Psoas muscle (tissue), 2 donors: ENCODE data around the genes CRP, ATP1A2 and ITLN2.

- PRO-cap, 2 experiments, result no peak in any of the 2 experiments
Observed at GRCh38 chr1:159014592-159015277, 5.0 kb downstream of the IFI16 start.

GRCh38 chr1:159595347-159595698 is 7.7 kb downstream of the APCS start:
- PRO-cap, 2 experiments, result no peak in any of the 2 experiments

- PRO-cap, 2 experiments, result no peak in any of the 2 experiments
Observed at GRCh38 chr1:159714368-159715211, at the start of gene CRP. TSS of gene CRP (minus strand) at chr1:159714589.

- PRO-cap, 2 experiments, result no peak in any of the 2 experiments
Observed at GRCh38 chr1:159860532-159861257, 1.8 kb downstream of the VSIG8 start.

GRCh38 chr1:159917347-159917783 is 7.9 kb downstream of the TAGLN2 start:
- PRO-cap, 2 experiments, result no peak in any of the 2 experiments

DNA sequence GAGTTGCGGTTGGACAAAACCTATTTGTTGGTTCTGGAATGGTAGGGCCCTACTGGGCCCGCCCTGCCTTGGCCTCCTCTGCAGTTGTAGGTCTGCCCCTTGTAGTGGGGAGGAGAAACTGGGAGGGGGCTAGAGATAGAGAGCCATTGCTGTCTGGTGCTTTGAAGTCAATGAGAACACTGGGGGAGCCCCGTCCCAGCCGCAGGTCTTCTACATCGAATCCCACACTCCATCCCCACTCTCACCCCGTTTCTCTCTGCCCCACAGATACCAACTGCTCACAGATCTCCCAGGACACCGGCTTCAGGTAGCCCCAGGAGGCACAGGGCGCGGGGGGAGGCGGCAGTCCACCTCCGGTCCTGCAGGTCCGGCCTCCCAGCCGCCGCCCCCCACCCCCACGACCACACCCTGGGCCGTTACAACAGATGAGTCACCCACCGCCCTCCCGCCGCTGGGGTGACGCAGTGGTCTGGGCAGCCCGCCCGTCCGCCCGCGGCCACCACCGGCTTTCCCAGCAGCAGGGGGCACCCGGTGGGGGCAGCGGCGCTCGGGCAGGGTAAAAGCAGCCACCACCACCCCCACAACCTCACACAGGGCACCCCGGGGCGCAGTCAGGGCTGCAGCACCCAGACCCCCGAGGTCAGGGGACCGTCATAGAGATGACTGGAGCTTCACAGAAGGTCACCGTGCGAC is 949 bp downstream of the TAGLN2 start:
- PRO-cap, 2 experiments, result peak in 2 of 2 experiments; most common plus-strand start position 514 of the sequence (in 1); most common minus-strand start position 324 of the sequence (in 2)

- PRO-cap, 2 experiments, result no peak in any of the 2 experiments
Observed at GRCh38 chr1:159944178-159945185, 931 bp downstream of the IGSF9 start.

- PRO-cap, 2 experiments, result no peak in any of the 2 experiments
Observed at GRCh38 chr1:159961675-159962200, 7.7 kb upstream of the SLAMF9 start.

DNA sequence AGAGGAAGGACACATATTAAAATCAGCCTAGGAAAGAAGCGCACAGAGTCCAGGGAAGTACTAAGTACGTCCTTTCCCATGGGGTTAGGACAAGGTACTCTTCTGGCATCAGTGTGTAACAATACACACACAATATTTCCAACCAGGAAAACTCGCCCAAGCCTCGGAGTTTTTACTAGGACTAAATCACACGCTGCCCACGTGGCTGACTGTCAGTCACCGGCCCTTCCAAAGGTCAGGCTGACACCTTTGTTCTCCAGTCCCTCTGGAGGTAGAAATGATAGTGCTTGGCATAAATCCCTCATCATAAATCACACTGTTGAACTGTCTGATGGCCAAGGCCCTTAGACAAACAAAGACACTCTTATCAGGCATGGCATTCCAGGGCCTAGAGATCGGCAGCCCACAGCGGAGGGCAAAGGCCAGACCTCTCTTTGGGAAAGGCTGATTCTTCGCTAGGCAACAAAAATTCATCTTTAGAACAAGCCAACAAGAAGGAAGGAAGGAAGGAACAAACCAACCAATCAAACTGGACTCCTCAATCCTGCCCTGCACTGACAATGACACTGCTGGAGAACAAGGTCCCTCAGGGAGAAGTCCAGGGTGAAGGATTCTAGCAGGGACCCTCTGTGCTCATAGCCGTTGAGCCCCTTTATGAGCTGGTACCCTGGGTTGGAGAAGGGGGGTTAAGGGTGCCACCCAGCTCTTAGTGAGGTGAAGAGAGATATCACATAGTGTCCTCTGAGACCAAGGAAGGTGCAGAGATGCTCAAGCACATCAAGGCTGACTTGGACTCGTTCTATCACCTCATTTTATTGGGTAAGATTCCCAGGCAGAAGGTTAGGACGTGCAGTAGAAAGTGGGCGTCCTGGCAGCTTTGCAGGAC is 17.1 kb upstream of the SLAMF9 start:
- PRO-cap, 2 experiments, result no peak in any of the 2 experiments

GRCh38 chr1:160046409-160047081 is 14.8 kb upstream of the PIGM start:
- PRO-cap, 2 experiments, result no peak in any of the 2 experiments

DNA sequence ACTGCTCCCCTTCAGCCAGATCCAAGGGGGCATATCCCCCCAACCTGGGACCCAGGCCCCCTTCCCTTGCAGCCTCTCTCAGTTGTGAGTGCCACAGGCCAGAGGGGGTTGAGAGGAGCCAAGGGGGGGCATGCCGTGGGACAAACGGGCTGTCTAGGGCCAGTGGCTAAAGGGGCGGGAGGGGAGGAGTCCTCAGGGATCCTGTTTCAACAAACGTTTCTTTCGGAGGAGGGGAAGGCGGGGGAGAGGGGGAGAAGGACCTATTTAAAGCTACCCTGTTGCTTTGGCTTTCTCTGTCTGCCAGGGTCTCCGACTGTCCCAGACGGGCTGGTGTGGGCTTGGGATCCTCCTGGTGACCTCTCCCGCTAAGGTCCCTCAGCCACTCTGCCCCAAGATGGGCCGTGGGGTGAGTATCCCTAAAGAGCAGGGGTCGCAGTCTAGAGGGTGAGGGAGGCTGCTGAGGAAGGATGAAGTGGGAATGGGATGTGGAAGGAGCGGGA is at the start of gene ATP1A2:
Gene ATP1A2 (plus strand): TSS at position 292 of the 500 bp plus-strand sequence.
- PRO-cap, 2 experiments, result peak in 2 of 2 experiments; most common plus-strand start position 292 of the sequence (in 2); most common minus-strand start position 80 of the sequence (in 1)

DNA sequence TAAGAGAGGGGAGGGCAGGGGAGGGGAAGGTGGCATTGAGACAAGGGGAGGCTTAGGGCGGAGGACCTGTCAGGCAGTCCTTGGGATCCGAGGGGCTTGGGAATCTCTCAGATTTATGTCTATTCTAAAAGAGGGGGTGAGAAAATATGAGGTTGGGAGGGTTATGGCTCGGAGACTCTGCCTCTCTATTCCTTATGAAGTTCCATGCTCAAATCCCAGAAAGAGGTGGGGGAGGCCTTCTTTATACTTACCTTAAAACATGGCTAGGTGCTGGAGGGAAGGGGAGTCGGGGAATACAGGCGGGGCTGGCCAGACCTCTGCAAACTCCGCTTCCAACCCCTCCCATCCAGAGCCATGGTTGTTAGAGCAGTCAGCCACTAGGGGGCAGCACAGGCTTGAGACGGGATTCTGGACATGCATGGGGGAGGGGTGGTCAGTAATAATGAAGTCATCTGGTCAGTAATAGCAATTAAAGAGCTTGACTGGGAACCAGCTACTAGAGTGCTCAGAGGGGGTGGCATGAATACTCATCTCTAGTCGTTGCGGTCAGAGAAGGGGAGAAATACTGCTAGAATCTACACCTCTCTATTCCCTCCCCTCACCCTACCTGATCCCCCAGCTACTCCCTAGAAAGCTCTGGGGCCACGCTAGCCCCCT is 2.6 kb downstream of the CASQ1 start:
- PRO-cap, 2 experiments, result peak in 1 of 2 experiments; most common plus-strand start position 499 of the sequence (in 1)

GRCh38 chr1:160264576-160265364 is 2.4 kb upstream of the DCAF8 start:
- PRO-cap, 2 experiments, result no peak in any of the 2 experiments

GRCh38 chr1:160406313-160406629 is 5.9 kb downstream of the VANGL2 start:
- PRO-cap, 2 experiments, result no peak in any of the 2 experiments

DNA sequence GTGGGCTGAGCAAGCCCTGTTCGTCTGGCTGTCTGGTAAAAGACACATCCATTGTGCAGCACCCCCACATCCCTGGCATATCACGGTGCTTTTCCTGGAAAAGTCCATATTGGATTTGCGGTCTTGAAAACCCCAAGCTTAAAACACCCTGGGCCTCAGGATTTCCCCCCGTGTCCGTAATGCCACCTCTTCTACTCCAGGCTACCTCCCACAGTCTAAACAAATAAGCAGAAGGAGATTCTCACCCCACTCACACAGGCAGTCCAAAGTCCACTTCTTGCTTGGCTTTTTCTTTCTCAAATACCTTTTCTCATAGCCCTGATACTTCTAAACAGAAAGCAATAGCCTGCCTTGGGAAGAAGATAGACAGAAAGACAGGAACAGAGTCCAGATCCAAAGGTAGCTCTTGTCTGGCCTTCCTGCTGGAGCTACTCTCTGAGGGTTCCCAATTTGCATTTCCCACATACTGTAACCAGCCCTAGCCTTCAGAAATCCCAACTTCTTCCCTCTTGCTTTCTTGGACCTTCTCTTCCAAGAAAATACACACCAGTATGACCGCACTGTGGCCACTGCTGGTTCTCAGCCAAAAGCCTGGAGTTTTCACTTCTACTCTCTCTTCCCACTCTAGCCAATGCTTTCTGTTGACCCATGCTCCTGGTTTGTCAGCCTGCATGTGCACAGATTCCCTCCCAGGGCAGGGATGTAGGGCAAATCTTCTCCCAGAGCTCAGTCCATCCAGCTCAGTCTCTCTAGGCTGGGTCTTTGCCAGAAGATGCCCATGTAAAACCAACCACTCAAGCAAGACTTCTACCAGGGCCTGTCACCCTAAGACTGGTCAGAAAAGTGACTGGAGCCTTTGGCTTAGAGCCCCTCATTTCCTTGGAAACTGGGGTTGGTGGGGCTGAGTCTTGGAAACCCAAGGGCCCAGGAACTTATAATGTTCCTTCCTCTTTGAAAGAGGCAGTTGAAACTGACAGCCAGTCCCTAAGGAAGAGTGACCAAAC is 773 bp downstream of the SLAMF1 start:
- PRO-cap, 2 experiments, result no peak in any of the 2 experiments

GRCh38 chr1:160836933-160838088 is 25.4 kb downstream of the CD244 start:
- PRO-cap, 2 experiments, result no peak in any of the 2 experiments

DNA sequence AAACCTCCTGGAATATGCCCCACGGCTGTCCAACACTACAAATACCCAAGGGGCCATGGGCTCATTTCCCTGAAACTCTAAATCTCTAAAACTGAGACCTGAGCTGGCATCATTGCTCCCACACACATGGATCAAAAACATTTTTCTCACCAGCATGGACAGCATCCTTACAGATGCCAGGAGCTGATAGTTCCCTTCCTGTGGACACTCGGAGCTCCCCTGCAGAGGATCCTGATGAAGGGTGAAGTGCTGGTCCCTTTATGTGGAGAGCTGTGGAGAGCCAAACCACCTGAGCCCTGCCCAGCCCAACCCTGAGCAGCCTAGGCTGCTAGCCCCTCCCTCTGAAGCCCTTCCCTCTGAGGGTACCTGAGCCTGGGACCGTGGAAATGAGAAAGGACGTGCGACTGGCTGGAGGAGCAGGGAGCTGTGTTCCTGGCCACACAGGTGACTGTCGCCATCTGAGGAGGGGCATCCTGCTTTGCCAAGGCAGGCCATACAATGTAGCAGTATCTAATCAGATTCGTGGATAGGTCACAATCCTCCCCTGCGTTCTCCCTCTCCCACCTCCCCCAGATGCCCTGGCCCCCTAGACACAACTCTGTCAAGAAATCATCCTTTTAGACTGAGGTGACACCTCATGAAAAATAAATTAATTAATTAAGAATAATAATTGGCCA is at the start of gene ITLN2:
Gene ITLN2 (minus strand): TSS at position 233 of the 677 bp plus-strand sequence.
- PRO-cap, 2 experiments, result no peak in any of the 2 experiments

DNA sequence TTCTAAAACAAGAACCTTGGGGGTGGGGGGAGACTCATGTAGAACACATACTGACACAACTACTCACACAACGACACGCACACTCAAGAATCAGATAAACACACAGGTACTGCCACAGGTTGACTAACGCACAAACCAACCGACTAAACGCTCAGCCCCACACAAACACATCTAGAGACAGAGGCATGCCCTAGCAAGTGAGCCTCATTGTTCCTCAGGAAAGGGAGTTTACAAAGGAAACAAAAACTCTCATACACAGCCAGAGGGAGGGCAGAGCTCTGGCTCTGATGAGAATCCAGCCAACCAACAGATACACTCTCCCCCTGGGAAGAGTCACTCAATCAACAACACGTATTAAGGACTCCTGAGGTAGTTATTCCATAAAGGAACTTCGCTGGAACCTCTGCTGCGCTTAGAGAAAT is 951 bp downstream of the F11R start:
- PRO-cap, 2 experiments, result no peak in any of the 2 experiments

GRCh38 chr1:161037390-161038166 is 1.2 kb downstream of the TSTD1 start:
- PRO-cap, 2 experiments, result no peak in any of the 2 experiments

- PRO-cap, 2 experiments, result no peak in any of the 2 experiments
Observed at GRCh38 chr1:161066665-161067285, 2.9 kb downstream of the ARHGAP30 start.